Osteoblast (primary cell): Measurements from ENCODE around the genes TM2D1, FOXD3 and PGM1.

- CAGE, long polyA plus RNA = no peak
- RRBS = no CpG with 5 or more reads among the region's 4 CpGs
These were observed 41.0 kb downstream of the NFIA start for GRCh38 chr1:61123218-61123834.

DNA sequence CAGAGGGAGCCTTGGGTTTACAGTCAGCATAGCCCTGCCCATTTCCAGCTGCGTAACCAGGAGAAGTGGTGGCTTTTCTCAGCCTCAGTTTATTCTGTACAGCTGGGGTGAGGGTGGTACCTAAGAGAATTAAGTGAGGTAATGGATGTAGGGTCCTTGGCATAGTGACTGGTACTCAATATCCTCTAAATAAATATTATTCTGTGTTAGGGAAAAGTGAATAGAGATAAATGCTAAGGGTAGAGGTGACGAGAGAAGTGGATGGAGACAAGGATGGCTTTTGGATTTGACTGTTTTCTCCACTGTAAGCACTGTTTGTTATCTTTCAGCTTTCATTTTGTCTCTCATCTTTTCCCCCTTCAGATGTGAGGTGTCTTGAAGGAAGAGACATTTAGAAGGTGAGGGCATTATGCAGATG lies 91.4 kb downstream of the NFIA start:
- CAGE, long polyA plus RNA = no peak
- RRBS = no CpG with 5 or more reads among the region's 2 CpGs

DNA sequence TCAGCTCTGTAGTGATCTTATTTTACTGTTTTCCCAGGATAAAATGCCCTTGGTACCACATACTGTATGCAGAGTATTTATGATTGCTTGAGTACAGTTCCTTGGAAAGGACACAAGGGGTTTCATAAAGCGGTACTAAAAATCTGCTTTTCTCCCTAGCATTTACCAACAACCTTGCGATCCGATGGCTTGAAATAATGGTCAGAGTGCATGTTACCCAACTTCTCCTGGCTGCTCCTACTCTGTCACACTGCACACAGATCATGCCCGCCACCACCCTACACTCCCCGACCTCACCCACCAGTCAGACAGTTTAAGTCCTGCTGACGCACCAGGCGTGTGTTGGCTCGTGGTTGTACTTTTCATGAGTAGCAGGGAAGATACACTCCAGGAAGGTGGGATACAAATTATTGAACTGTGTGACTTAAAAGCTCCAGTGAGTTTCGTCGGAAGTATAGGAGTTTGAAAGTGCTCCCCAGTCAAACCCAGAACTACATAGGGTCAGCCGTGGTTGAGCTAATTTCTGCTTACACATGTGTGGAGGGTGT lies 131.3 kb downstream of the NFIA start:
- CAGE, long polyA plus RNA = no peak
- RRBS = no CpG with 5 or more reads among the region's 11 CpGs

DNA sequence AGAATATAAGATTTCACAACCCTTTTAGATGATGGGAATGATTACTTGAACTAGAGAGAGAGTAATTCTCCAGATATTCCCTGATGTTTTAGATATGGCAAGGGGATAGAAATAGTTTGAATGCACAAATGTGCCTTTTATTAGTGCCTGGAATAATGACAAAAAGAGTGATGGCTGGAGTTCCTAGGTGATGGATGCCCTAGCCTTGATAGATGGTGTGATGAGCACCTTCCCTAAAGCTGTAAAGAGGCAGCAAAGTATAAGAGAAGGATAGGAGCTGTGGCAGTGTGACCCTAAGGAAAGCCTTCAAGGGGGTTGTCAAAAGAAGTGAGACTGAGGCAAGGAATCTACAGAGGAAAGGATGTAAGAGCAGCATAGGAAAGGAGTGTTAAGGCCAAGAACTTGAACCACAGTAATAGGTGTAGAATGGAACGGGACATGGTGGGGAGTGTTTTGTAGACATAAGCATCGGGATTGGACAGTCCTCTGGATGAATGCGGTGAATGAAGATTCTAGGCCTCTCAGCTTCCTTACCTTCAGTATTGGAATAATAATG lies 317.5 kb downstream of the TM2D1 start:
- CAGE, long polyA plus RNA = no peak
- RRBS = no CpG with 5 or more reads among the region's 3 CpGs

- CAGE, long polyA plus RNA = no peak
- RRBS = no CpG with 5 or more reads among the region's 13 CpGs
These were observed 298.7 kb downstream of the TM2D1 start for GRCh38 chr1:61426083-61426816.

- CAGE, long polyA plus RNA = no peak
- RRBS = no CpG with 5 or more reads among the region's 10 CpGs
These were observed 263.1 kb downstream of the TM2D1 start for GRCh38 chr1:61461756-61462400.

- CAGE, long polyA plus RNA = no peak
- RRBS = no CpG with 5 or more reads among the region's 14 CpGs
These were observed 118.5 kb downstream of the TM2D1 start for GRCh38 chr1:61606199-61607148.

DNA sequence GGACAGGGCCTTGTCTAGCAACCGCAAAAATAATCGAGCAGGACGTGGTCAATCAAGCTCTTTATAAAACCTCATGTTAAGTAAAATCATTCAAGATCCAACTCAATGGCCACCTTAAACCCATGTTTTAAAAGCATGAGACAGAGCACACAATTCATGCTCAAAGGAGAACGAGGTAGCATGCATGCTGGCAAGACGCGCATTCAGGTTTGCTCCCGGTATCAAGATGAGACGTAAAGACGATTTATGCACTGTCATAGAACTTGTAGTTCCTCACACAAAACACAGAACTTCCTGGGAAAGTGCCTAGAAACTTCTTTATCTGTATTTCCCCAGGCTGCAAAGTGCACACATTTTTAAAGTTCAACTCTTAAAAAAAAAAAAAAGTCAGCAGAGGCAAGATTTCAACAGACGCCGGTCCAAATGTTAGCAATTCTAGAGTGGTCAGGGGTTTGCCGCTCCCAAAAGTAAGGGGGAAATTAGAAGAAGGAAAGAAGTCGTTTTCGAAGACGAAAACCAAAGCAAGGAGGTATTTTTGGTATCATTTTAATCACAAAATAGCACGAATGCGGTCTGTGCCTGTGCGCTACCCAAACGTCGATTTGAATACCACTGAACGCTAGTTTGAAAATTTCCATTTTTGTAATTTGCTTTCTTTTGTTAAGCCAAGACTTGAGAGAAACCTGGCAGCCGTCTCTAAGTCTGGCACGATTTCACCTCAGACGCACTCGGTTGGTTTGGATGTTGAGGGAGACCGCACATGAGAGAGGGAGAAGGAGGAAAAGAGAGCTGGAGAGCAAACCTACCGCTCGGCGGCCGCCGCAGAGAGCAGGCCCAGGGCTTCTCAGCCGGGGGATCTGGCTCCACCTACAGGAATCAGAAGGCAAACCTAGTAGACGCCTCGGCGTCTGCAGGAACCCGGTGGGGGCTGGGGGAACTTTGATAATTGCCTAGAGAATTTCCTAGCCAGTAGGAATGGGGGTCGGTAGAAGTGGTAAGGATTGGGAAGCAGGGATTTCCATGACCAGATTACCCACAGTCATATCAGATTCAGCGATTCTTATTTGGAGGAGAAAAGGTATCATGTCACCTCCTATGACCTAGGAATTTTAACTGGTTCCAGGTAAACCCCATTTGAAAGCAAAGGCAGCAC lies 83.5 kb downstream of the TM2D1 start:
- CAGE, long polyA plus RNA = no peak
- RRBS = 3% methylated on average over 5 of the region's 38 CpGs

DNA sequence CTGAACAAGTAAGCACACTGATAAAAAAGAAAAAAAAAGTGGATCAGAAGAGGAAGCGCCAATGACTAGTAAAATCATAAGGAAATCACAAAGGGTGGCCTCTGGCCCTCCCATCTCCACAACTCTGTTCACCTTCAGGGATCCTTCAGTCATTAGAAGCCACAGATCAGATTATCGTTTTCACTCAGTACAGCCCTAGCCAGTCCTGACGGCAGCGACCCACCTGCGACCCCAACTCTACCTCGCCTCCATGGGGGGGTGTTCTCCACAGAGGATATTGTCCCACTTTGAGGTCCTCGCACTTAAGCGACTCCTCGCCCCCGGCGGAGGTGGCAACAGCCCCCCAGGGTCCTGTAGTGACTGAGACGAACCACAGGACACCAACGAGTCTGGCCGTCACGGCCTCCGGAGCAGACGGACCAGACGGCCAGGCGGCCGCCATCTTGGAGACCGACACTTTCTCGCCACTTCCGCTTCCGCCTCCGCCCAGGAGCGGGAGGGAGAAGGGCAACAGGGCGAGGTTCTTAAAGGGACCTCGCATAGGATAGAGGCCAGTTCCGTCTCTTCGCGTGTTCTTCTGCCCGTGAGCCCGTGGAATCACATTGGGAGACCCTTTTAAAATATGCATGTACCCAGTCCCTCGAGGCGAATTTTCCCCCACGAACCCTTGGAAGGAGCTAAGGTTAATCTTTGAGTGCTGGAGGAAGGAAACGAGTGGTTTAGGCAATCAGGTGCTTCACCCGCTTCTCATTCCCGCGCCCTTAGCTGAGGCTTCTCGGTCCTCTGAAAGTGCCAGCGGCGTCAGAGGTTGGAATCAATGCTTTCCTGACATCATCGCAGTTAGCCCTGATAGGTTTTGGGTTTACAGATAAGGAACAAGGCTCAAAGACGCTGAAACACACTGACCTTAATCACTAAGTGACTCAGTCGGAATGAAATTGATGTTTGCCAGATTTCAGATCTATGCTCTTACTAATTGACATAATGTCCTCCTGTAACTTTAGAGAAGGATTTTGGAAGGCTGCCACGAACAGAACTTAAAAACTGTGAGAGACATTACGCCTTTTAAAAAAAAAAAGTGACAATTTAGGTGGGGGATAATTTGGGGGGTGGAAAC lies at the start of gene TM2D1:
Gene TM2D1, minus strand, starts transcription at position 463 of the 1,117 bp plus-strand sequence.
- CAGE, long polyA plus RNA = no peak
- RRBS = 1% methylated on average over 6 of the region's 48 CpGs

GRCh38 chr1:62337613-62338293 lies 18.5 kb upstream of the KANK4 start:
- CAGE, long polyA plus RNA = no peak
- RRBS = no CpG with 5 or more reads among the region's 12 CpGs

DNA sequence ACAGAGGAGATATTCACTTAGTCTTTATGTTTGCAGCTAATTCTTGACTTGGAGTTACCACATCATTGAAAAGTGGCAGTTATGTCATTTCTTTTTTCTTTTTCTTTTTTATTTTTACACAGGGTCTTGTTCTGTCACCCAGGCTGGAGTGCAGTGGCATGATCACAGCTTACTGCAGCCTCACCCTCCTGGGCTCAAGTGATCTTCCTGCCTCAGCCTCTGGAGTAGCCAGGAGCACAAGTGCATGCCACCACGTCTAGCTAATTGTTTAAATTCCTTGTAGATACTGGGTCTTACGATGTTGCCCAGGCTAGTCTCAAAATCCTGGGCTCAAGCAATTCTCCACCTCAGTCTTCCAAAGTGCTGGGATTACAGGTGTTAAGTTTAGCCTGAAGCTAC lies 52.1 kb upstream of the KANK4 start:
- CAGE, long polyA plus RNA = no peak
- RRBS = no CpG with 5 or more reads among the region's 2 CpGs

DNA sequence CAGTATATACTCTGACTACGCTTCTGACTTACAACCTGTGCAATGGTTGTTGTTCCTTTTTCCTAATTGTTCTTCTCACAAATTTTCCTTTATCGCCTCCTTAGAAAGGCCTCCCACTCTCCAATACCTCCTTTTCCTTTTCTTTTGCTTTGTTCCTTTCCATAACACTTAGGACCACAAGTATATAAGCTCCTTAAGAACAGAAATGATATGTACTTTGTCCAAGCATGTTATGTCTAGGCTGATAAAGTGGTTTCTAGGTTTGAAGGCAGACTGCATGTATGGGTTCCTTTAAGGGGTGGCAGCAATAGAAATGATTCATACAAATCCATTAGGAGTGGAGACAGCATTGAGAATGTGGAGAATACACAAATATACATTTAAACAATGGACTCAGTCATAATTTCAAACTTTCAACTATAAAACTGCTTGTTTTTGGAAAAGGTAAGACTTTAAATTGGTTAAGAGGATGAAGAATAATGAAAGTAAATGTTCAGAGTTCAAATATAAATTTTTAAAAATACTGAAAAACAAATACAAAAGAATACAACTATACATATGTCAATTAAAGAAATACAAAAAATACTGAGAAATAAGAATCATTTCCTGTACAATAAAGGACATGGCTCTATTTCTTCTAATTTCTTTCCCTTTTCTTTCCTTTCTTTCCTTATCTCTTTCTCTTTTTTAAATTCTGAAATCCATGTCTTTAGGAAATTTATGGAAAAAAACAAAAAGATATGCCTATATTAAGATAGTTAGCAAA lies 74.4 kb downstream of the USP1 start:
- CAGE, long polyA plus RNA = no peak
- RRBS = no CpG with 5 or more reads among the region's 2 CpGs

GRCh38 chr1:62585495-62586137 lies 11.7 kb upstream of the ANGPTL3 start:
- CAGE, long polyA plus RNA = no peak
- RRBS = no CpG with 5 or more reads among the region's 1 CpG

- CAGE, long polyA plus RNA = no peak
- RRBS = no CpG with 5 or more reads among the region's 4 CpGs
These were observed 40.0 kb downstream of the DOCK7 start for GRCh38 chr1:62648041-62648651.

DNA sequence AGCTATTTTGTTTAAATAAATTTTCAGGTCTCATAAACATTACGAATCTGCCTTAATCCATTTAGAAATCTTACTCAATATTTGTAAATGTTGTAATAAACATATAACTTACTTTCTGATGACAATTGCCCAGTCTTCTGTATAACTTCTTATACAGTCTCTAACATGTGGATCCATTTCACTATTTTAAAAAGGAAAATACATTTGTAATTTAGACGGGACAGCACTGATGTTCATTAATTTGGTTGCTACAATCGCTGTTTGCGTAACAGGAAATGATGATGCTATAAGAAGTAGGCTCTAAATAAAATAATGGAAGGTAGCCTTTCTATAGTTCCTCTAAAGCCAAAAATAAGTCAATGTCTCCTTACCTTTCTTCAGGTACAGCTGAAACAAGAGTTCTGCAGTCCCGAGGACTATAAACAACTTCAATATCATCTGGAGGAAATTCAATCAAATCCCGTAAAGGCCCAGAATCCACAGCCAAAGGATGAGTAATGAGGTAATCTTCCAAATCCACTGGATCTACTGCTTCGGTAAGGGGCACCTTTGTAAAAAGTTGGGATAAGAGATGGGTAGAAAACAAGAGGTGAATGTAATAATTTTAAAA lies 34.5 kb downstream of the DOCK7 start:
- CAGE, long polyA plus RNA = no peak
- RRBS = no CpG with 5 or more reads among the region's 7 CpGs

- CAGE, long polyA plus RNA = no peak
- RRBS = 4% methylated on average over 36 of the region's 97 CpGs
These were observed at the start of gene FOXD3 for GRCh38 chr1:63321770-63322932. TSS of gene FOXD3 (plus strand) at chr1:63322567.

GRCh38 chr1:63592999-63593523 lies at the start of gene PGM1:
TSS of gene PGM1 (plus strand) at chr1:63593411.
- CAGE, long polyA plus RNA = start-site peak on the plus strand at chr1:63593275-63593457, 1,236 and 963 reads in 2 replicates
- RRBS = 2% methylated on average over 18 of the region's 28 CpGs

GRCh38 chr1:63593524-63594576 lies 639 bp downstream of the PGM1 start:
- CAGE, long polyA plus RNA = start-site peak on the plus strand at chr1:63593662-63593689, 108 and 144 reads in 2 replicates
- RRBS = 2% methylated on average over 28 of the region's 100 CpGs

DNA sequence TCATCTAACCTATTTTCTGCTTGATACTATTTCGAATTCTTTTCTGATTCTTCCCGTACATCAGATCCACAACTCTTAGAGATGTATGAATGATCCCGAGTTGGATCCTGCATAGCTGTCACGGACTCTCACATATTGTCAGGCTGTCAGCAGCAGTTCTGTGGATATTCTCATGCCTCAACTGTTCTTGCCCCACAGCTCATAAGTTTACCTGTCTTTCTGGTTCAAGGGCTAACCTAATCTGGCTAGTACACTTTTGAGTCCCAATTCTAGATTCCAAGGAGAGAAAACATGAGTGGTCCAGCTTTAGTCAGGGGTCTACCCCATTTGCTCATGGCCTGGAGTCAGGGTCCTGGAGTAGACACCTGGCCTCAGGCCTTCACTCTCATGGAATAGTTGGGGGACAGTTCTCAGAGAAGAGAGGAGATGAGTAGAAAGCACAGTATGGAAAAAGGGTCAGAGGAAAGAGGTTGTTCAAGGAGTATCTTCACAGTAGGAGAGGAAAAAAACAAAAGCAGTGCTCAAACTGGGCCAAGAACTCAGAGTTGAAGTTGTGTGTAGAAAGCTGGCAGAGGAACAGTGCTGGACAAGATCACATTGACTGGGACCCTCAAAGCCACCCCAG lies 25.8 kb downstream of the PGM1 start:
- CAGE, long polyA plus RNA = no peak
- RRBS = no CpG with 5 or more reads among the region's 4 CpGs

- CAGE, long polyA plus RNA = no peak
- RRBS = no CpG with 5 or more reads among the region's 2 CpGs
These were observed 111.2 kb downstream of the ROR1 start for GRCh38 chr1:63885078-63885393.